Tongue (tissue), 2 donors: ENCODE measurements around a stretch of chr11.

- RAMPAGE, long total RNA, result no peak
Observed at GRCh38 chr11:2656828-2657574, 212.2 kb downstream of the KCNQ1 start.

GRCh38 chr11:2805458-2806137 lies 80.0 kb downstream of the CDKN1C start:
- RAMPAGE, long total RNA, result no peak

- RAMPAGE, long total RNA, result no peak
Observed at GRCh38 chr11:2836858-2837633, 48.5 kb downstream of the CDKN1C start.

DNA sequence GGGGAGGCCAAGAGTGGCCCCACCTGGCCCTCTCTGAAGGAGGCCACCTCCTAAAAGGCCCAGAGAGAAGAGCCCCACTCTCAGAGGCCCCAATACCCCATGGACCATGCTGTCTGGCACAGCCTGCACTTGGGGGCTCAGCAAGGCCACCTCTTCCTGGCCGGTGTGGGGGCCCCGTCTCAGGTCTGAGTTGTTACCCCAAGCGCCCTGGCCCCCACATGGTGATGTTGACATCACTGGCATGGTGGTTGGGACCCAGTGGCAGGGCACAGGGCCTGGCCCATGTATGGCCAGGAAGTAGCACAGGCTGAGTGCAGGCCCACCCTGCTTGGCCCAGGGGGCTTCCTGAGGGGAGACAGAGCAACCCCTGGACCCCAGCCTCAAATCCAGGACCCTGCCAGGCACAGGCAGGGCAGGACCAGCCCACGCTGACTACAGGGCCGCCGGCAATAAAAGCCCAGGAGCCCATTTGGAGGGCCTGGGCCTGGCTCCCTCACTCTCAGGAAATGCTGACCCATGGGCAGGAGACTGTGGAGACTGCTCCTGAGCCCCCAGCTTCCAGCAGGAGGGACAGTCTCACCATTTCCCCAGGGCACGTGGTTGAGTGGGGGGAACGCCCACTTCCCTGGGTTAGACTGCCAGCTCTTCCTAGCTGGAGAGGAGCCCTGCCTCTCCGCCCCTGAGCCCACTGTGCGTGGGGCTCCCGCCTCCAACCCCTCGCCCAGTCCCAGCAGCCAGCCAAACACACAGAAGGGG lies 37.4 kb downstream of the CDKN1C start:
- RAMPAGE, long total RNA, result no peak

GRCh38 chr11:2862069-2863358 lies 23.1 kb downstream of the CDKN1C start:
- RAMPAGE, long total RNA, result no peak

DNA sequence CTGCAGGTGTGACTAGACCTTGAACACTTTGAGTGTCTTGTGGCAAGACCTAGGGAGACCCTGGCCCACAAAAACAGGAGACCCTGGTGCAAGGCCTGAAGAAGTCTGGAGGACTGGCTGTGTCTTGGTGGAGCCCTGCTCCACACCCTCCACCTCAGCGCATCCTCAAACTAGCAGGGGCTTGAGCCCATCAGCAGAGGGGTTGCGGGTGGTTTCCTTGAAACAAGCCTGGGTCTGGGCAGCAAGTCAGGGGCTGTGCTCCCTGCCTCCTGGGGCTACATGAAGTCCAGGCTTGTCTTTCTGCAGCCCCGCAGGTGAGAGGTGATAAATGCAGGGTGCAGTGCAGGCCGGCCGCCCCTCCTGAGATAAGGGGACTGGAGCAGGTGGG lies 2.9 kb downstream of the CDKN1C start:
- RAMPAGE, long total RNA, result no peak

GRCh38 chr11:2975332-2976160 lies 16.6 kb downstream of the NAP1L4 start:
- RAMPAGE, long total RNA, result no peak

DNA sequence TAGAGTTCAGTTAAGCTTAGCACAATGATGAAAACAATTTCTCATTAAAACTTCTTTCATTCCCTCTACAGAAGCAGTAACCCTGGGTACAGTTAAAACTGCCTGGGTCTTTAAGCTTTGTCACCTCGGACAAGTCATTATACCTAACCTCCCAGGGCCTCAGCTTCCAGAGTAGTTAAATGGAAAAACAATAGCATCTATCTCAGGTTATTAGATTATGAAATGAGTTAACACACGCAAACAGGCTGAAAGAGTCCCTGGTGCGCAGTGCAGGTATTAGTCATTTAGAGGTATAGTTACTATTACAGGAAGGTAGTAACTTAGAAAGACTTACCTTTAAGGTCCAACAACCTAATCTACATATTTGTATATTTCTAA lies 1.6 kb downstream of the NAP1L4 start:
- RAMPAGE, long total RNA, result no peak

DNA sequence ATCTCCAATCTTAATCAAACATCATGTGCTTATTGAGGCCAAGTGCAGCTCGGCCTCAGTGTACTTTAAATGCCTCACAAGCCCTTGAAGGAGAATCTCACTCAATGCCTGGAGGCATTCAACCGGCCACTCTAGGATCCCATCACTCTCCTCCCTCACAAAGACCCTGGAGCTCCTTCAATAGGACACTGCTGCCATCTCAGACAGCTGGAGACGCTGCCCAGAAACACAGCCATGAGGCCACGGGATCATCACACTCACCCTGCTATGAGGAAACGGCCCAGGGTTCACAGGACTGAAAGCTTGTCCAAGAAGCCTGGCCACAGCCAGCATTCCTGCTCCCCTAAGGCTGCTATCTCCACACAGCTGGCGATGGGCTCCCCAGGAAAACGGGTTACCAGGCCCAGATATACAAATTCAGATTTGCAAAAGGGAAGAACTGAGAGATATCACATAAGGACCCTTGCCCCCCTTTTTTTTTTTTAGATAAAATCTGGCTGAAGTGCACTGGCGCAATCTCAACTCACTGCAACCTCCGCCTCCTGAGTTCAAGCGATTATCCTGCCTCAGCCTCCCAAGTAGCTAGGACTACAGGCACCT lies 13.2 kb downstream of the CARS1 start:
- RAMPAGE, long total RNA, result no peak

DNA sequence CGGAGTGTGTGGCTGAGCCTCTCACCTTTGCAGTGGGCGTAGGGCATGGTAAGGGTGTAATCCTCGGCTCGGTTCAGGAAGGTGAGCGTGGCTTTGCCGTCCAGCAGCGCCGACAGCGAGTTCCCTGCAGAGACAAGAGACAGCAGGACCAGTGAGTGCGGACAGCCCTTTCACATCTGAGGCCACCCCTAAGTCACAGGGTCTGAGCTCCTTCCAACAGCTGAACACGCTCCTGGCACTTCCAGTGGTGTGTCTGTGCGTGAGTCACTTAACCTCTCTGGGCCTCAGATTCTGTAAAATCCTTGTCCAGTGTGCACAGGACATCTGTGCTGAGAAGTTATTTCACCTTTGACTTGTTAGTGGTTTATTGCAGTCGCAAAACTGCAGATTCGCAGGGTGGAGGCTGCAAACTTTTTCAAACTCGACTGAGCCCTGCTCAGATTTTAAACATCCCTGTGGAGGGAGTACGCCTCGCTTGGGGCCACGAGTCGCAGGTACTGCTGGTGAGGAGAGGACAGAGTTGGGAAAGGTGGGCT lies 43.0 kb upstream of the CARS1 start:
- RAMPAGE, long total RNA, result no peak

GRCh38 chr11:3107154-3107790 lies 50.0 kb upstream of the CARS1 start:
- RAMPAGE, long total RNA, result no peak

- RAMPAGE, long total RNA, result no peak
Observed at GRCh38 chr11:3123943-3124329, 41.2 kb downstream of the OSBPL5 start.

GRCh38 chr11:3161177-3161864 lies 3.8 kb downstream of the OSBPL5 start:
- RAMPAGE, long total RNA, result no peak

GRCh38 chr11:3580776-3581503 lies 60.9 kb downstream of the ART5 start:
- RAMPAGE, long total RNA, result no peak

- RAMPAGE, long total RNA, result no peak
Observed at GRCh38 chr11:3795932-3796685, 1.2 kb downstream of the NUP98 start.

DNA sequence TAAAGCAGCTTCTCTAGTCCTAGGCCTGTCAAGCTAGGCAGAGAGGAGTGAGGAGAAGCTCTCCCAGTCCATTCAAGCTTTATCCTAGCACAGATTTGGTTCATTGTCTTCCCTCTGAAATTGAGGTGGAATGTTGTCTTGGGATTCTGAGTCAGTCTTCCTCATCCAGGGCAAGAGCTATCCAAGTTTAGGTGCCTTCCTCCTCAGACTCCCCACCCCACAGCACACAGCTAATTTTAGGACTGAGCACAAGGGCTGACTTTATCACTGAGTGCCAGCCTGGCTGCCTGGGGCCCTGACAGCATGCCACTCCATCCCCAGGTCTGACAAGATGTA lies 2.5 kb downstream of the PGAP2 start:
- RAMPAGE, long total RNA, result no peak

- RAMPAGE, long total RNA, result no peak
Observed at GRCh38 chr11:3823953-3824599, 15.7 kb downstream of the PGAP2 start.

DNA sequence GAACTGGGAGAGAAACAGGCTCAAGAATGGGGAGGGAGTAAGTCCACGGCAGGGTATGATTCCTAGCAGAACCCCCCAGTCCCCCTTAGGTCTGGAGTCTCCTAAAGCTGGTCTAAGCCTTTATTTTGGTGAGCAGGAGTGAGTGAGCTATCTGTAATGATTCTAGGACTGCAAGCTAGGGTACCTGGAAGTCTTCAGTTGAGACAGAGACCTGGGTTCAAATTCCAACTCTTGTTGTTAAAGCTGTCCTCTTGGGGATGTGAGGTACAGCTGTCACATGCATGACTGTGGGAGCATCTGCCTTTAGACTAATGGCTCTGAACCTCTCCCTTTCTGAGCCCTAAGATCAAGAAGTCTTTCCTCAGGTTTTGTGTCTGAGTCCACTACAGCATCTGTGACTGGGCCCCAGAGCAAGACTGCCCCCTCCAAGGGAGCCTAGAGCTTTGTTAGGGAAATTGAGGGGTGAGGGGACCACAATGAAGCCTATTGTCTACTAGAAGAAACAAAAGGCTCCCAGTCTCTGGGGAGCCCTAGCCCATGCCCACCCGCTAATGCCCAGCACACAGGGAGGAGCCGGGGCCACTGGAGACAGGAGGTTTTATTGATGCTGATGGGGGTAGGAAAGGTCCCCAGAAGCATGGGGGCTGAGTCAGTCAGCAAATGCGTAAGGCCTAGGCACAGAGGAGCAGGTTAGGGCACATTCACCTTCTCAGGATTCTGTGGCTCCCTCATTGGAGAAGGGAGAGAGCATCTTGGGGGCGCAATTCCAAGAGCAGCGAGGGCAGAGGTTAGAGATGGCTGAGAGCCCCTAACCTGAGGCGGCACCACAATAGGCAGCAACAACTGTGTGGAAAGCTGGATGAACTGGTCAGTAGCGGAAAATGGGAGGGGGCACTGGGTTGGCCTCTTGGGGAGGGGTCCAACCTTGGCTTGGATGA lies 14.1 kb downstream of the RHOG start:
- RAMPAGE, long total RNA, result no peak

DNA sequence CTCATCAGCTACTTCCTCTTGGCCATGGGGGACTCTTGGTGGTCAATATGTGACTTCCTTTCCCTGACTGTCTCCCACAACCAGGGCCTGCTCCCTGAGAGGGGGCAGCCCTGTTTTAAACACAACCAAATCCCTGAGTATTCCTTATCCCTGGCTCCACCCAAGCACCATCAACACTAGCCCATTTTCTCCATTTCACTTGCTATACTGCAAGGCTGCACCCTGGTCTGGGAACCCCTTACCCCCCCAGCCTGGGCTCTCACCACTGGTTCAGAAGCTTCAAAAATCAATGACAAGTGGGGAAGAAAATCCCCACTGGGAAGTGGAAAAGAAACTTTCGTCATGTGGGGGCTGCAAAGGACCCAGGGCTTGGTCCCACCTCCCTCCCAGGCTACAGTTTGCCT lies 9.8 kb downstream of the RHOG start:
- RAMPAGE, long total RNA, result no peak

DNA sequence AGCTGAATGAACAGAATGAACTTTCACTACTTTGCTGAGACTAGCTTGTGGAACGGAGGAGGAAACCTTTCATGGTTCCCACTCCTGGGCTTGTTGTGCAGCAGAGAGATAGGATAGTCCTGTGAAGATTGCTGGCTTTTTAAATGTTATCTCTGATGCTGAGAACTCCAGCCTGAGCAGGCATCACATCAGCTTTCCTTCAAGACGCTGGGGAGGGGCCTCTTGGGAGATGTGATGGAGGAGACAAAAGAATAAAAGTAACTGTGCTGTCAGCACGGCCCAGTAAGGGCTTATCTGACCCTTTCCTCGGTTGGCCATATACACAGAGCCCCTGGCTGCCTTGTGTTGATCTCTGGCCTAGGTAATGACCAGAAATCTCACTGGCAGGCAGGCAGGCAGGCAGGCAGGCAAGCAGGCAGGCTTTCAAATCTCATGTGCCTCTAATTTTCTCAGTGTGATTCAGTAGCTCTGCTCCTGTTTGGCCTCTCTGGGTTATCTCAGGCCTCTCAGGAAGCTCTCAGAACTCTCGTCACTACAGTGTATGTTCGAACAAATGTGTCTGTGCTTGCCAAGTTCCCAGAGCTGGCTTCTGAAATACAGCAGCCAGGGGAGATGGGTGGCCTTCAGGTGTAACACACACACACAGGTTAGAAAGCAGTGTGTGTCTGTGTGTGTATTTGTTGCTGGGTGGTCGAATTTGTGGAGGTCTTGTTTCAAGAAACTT lies 12.2 kb downstream of the STIM1 start:
- RAMPAGE, long total RNA, result no peak